Bronchus fibroblast of lung (primary cell): ENCODE results near the gene ADGRB2.

GRCh38 chr1:30790821-30791325, 33.3 kb upstream of the LAPTM5 start:
- RAMPAGE, long total RNA = no peak

DNA sequence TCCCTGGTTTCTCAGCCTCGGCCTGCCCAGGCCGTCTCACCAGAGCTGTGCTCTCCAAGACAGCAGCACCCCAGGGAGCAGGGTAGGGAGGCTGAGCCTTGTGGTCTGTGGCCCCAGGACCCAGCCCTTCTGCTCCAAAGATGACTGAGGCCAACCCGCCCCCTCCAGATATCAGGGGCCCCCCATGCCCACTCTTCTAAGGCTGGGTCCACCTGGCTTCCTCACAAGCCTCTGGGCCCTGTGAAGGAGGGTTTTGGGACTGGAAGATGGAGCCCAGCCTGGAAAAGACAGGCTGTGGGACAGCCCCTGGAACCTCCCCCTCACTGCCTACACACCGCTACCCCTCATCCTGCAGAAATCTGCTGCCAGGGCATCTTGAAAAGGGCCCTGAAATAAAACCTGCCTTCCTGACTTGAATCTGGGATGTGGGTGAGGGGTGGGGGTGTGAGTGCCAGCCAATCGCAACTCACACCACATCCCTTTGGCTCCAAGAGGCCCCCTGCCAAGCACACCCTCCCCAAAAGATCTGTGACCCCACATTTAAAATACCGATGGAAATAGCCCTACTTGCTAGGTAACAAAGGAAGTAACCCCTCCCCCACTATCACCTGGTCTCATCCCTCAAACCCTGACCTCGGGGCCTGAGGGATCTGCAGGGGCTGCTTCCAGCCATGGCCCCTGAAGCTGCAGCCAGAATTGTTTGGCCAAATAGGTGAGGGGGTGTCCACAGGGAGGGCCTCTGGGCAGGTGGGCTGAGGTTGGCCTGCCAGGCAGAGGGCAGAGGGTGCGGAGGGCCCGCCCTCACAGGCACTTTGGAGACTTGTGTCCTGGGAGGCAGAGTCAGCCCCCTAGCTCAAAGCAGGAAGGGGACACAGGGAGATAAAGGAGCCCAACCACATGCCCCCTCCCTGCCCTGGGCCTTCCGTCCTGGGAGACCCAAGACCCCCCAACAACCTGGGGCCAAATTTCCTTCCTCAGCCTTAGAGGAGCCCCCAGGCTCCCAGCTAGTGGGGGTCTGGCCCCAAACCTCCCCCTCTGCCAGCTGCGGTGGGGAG, 37.4 kb downstream of the SDC3 start:
- RAMPAGE, long total RNA = no peak

GRCh38 chr1:30896967-30897392, 11.6 kb downstream of the SDC3 start:
- RAMPAGE, long total RNA = no peak

DNA sequence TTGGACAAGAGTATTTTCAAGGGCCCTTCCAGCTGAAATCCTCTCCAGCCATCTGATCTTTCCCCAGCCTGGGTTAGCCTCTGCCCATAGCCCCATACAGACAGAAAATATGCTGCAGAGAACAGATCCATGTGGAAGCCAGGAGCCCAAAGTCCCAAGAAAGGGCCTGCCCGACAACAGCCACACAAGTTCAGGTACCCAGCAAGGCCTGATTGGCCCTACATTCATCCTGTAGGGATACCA, 11.2 kb downstream of the SDC3 start:
- RAMPAGE, long total RNA = no peak

GRCh38 chr1:30930722-30931605, 22.4 kb upstream of the SDC3 start:
- RAMPAGE, long total RNA = no peak

DNA sequence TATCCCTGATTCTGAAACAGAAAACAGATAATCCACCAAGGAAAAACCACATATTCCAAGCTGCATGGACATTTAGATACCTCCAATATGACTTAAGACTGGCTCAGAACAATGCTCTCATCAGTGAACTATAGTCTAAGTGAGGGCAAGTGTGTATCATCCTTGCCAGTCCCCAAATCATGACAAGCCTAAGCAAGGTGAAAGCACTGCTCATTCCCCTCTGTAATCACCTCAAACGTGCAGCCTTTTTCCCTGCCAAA, 59.4 kb upstream of the SDC3 start:
- RAMPAGE, long total RNA = no peak

DNA sequence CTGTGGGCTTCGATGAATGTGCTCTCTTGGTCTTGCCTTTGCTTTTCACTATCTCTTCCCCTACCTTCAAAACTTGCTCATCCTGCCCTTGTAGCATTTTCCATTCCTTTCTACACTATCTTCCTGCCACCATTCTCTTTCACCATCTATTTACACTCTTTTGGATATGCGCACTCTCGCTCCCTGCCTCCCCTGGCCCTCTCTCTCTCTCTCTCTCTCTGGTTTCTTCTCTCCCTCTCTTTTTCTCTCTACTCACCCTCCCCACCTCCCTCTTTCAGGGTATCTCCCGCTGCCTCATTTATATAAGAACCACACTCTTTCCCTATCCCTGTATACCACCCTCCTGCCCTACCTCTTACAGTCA, 33.8 kb downstream of the PUM1 start:
- RAMPAGE, long total RNA = no peak

DNA sequence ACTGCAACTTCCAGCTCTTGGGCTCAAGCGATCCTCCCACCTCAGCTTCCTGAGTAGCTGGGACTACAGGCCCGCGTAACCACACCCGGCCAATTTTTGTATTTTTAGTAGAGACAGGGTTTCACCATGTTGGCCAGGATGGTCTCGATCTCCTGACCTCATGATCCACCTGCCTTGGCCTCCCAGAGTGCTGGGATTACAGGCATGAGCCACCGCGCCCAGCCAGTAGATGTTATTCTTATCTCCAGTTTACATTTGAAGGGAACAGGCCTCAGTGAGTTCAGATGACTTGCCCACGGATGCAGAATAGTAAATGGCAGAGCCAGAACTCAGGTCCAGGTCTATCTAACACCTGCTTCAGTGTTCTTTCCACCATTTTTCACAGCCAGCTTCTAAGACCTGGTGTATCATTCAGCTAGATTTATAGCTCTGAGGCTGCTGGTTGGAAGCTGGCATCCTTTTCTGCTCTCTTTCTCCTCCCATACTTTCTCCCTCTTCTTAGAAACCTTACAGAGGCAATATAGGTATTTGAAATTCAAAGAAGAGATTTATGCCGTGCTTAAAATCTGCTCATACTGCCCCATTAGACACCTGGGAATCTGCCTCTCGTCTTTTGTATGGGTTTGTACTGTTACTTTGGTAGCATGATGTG, 10.9 kb downstream of the FABP3 start:
- RAMPAGE, long total RNA = no peak

- RAMPAGE, long total RNA = no peak
These were observed 11.6 kb upstream of the FABP3 start for GRCh38 chr1:31384486-31384881.

DNA sequence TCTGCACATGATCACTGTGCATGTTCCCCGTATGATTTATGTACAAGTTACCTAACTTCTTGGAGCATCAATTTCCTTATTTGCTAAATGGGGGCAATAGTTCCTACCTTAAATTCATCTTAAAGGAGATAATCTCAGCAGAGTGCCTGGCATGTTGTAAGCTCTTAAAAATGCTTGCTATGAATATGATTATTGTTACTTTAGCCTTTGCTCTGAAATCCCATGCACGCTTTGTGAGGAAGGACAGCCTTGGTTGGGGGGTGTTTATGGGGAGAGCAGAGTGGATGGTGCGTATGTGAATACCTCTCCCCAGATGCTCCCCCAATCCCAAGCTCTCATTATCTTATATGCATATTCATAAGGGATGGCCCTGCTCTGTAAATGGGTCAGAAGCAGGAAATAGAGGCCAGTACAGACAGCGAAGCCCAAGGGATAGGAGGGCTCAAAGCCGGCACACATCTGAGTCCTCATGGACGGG, 3.6 kb upstream of the SERINC2 start:
- RAMPAGE, long total RNA = no peak

GRCh38 chr1:31476950-31477342, 63.9 kb downstream of the SERINC2 start:
- RAMPAGE, long total RNA = no peak

- RAMPAGE, long total RNA = no peak
These were observed 61.1 kb upstream of the TINAGL1 start for GRCh38 chr1:31514965-31515923.

GRCh38 chr1:31673027-31673483, 28.4 kb upstream of the PEF1 start:
- RAMPAGE, long total RNA = no peak

GRCh38 chr1:31683777-31684363, 19.9 kb downstream of the COL16A1 start:
- RAMPAGE, long total RNA = no peak

GRCh38 chr1:31753915-31754689, 10.0 kb downstream of the ADGRB2 start:
- RAMPAGE, long total RNA = no peak

- RAMPAGE, long total RNA = no peak
These were observed at the start of gene ADGRB2 for GRCh38 chr1:31763615-31764882. ADGRB2 (minus strand) TSS chr1:31764340.

GRCh38 chr1:31798439-31799167, 17.2 kb downstream of the SPOCD1 start:
- RAMPAGE, long total RNA = no peak

GRCh38 chr1:31830653-31831106, 14.9 kb upstream of the SPOCD1 start:
- RAMPAGE, long total RNA = no peak

- RAMPAGE, long total RNA = no peak
These were observed 32.9 kb upstream of the SPOCD1 start for GRCh38 chr1:31848674-31849177.

GRCh38 chr1:31918317-31919299, 19.6 kb downstream of the PTP4A2 start:
- RAMPAGE, long total RNA = no peak